GM19240 (cell line): ENCODE data around the gene MFSD2B.

- RRBS, result no CpG with 5 or more reads among the region's 14 CpGs
These were observed 34.7 kb downstream of the KLHL29 start for GRCh38 chr2:23419700-23420136.

GRCh38 chr2:23458171-23458794, 73.3 kb downstream of the KLHL29 start:
- RRBS, result no CpG with 5 or more reads among the region's 5 CpGs

DNA sequence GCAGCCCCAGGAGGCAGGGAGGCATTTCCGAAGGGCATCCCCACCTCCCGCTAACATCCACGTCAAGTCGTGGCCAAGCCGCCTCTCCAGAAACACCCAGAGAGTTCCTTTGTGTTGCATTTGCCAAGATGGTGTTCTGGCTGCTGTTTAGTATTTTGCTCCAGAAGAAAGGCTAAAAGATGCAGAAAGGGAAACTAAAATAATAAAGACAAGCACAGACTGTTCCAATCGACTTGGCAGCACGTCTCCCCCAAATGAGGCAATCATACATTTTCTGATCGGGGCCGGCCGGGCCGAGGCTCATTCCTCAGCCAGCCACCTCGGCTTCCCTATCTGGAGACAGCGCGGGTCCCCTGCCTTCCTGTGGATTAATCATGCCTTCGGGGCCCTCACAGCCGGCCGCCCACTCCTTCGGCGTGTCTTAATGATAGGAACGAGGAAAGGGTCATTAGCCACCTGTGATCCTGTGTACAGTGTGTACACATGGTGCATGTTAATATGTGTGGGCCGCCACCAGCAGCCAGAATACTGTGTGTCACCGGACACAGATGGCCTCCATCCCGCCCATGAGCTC, 169.2 kb downstream of the KLHL29 start:
- RRBS, result 92% methylated on average over 2 of the region's 23 CpGs

DNA sequence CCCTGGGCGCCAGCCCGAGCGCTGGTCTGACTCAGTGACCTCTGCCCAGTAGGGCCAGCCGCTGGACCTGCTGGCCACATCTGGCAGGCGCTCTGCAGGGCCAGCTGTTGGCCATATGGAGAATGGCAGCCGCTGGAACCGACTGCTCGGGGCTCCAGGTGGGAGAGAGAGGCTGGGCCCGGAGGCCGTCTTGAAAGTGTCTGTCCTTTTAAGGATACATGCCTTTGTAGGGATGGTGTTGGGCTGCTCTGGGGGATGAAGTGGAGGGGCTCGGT, 178.9 kb downstream of the KLHL29 start:
- RRBS, result no CpG with 5 or more reads among the region's 11 CpGs

GRCh38 chr2:23564206-23564424, 179.1 kb downstream of the KLHL29 start:
- RRBS, result no CpG with 5 or more reads among the region's 3 CpGs

- RRBS, result no CpG with 5 or more reads among the region's 9 CpGs
These were observed 215.4 kb downstream of the KLHL29 start for GRCh38 chr2:23600250-23600820.

DNA sequence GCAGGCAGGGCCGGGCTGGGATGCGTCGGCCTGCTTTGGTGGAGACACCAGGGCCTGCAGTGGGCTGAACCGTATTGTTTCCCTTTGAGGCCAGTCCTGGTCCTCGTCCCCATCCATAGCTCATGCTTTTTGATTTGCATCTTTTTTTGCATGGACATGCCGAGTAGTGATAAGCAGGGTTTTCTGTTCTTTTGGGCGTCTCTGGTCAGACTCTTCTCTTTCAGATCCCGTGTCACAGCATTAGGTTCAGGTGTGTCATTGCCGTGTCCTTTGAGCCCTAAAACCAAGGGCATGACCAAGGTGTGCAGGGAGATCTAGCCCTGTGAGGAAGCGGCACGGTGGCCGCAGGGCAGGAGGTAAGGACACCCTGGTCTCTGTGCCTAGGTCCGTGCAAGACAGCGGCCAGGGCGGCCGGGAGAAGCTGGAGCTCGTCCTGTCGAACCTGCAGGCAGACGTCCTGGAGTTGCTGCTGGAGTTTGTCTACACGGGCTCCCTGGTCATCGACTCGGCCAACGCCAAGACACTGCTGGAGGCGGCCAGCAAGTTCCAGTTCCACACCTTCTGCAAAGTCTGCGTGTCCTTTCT, 235.5 kb downstream of the ATAD2B start:
- RRBS, result no CpG with 5 or more reads among the region's 25 CpGs

DNA sequence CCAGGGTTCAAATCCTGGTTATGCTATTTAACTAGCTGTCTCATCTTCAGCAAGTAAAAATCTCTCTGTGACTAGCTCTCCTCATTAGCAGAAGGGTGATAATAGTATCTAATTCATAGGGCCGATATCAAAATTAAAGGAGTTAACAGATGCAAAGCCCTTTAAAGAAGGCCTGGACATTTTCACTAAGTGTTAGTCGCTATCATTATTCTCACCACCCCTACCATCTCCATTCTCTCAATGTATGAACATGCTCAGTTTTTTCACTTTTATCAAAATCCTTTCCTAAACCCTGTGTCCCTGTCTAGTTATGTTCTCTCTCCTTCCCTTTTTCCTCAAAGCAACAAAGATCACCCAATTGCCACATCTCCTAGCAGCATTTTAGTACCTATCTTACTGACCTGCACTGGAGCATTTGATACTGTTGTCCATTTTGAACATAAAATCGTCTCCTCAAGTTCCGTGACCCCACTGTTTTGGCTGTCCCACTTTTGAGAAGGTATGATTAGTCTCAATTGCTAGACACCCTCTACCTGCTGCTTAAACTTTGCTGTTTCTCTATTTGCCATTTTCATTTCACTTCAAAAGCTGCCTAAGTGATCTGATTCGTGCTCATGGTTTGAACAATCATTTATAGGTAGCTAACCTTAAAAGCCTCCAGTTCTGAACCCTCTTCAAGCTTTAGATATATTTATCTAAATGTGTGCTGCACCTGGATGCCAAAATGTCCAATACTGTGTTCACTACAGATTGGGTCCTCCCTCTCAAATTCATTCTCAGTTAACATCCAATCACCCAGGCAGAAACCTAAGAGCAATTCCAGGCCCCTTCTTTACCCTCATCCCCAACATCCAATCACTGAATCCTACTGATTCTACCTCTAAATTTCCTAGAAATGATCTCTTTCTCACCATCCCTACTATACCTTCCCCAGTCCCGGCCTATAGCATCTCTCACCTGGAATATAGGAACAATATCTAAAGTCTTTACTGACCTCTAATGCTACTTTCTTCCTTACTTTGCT, 193.7 kb downstream of the ATAD2B start:
- RRBS, result no CpG with 5 or more reads among the region's 6 CpGs

- RRBS, result no CpG with 5 or more reads among the region's 1 CpG
These were observed 181.2 kb downstream of the ATAD2B start for GRCh38 chr2:23745627-23746222.

DNA sequence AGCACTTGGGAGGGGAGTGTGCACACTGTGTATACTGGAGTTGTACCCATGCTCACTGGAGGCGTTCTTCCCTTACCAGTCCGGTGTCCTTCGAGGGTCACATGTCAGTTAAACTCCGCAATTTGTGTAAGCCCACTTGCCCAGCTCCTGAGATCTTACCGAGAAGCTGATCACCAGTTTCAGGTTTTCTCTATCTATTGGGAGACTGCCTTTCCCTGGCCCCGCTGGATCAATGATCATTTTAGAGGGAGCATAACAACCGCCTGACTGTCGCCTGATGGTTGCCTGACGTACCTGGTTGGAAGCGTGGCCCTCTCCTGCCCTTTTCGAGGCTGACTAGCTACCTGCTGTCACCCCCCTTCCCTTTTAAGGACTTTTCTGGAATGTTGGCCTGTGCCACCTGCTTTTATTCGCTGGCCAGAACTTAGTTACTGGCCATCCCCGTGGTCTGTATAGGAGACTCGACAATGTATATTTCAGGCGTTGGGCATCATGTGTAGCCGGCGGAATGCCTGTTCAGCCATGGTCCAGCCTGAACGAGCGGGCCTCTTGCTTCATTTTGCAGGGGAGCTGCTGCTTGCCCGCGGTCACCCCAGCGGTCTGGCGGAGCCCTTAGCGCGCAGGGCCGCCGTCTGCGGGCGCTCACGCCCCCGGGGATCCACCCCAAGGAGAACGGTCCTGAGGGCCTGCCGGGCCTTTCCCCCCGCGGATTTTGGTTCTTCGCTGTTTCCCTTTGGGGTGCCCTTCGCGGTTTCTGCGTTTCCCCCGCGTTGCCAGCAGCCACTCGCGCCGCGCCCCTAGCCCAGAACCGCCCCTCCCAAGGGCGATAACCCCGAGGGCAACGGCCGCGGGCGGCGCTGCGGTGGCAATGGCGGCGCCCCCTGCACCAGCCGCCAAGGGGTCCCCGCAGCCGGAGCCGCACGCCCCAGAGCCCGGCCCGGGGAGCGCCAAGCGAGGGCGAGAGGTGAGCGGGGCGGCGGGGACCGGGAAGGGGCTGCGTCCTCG, at the start of gene MFSD2B:
Gene MFSD2B, plus strand, starts transcription at position 857 of the 1,005 bp plus-strand sequence.
- RRBS, result 5% methylated on average over 12 of the region's 72 CpGs

DNA sequence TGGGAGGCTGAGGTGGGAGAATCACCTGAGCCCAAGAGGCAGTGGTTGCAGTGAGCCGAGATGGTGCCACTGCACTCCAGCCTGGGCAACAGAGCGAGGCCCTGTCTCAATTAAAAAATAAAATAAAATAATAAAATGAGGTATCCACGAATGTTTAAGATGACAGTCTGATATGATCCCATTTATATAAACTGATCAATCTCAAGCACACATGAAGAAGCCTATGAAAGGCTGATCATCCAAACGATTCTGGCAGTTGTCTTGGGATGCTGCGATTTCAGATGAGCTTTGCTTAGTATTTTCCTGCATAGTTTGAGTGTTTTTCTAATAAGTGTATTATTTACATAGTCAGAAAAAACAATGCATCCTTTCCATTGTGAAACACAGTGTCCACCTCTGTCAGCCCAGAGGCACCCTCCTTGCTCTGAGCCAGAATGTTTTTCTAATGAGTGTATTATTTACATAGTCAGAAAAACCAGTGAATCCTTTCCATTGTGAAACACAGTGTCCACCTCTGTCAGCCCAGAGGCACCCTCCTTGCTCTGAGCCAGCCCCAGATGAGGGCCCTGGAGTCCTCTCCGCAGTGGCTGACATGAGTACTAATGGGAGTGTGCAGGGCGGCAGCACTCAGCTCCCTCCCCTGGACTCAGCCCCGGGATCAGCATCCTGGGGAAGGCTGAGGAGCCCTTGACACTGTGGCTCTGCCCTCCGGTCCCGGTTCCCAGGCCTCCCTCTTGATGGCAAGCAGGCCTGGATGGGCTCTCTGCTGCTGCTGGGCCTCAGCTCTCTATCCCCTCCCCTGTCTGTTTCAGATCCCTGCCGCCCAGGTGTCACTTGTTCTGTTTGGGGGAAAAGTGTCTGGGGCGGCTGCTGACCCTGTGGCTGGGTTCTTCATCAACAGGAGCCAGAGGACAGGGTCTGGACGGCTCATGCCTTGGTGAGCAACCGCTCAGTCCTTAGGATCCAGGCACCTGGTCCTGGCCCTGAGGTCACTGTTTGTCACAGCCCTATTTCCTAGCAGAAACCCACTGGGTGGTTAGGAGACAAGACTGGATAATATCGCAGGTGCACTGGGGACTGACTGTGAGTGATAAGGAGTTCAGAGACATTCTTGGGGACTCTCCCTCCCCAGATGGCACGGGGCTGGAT, 5.8 kb downstream of the MFSD2B start:
- RRBS, result 96% methylated on average over 2 of the region's 16 CpGs

- RRBS, result no CpG with 5 or more reads among the region's 13 CpGs
These were observed 758 bp upstream of the FKBP1B start for GRCh38 chr2:24048765-24049200.

GRCh38 chr2:24075852-24076177, 311 bp downstream of the SF3B6 start:
- RRBS, result no CpG with 5 or more reads among the region's 11 CpGs

DNA sequence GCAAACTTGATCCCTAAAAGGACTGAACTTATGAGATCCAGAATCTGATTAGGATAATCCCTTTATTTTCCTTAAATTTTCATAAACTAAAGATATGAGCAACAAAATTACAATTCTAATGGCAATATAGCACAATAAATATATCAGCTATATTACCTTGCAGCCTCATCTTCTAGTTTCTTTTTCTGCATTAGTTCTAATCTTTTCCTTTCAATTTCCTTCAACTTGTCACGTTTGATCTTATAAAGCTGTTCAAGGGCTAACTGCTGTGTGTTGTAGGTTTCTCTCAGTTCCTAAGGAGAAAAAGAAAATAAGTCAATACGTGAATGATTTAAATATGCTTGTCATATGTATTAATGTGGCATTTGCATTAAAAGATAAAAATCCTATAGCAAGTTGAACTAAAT, 84.8 kb downstream of the ITSN2 start:
- RRBS, result no CpG with 5 or more reads among the region's 2 CpGs

DNA sequence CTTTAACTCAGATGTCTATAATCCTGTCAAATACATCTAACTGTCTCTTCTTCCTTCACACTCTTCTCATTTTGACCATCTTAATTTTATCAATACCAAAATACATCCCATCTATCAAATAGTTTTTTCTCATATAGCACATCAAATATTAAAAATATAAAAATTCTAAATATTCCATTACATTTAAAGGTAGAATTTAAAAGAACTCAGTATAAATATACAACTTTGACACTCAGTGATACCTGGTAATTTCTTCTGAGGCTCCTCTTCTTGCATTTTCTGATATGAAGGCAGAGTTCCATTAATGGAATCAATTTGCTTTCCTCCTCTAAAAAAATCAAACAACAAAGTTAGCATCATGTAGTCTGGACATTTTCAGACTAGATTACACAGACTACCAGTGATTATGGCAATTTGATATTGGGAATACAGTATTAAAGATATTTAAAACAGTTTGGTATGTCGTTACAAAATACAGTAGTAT, 59.4 kb downstream of the ITSN2 start:
- RRBS, result no CpG with 5 or more reads among the region's 1 CpG

GRCh38 chr2:24403629-24403854, 43.2 kb upstream of the ITSN2 start:
- RRBS, result no CpG with 5 or more reads among the region's 3 CpGs

DNA sequence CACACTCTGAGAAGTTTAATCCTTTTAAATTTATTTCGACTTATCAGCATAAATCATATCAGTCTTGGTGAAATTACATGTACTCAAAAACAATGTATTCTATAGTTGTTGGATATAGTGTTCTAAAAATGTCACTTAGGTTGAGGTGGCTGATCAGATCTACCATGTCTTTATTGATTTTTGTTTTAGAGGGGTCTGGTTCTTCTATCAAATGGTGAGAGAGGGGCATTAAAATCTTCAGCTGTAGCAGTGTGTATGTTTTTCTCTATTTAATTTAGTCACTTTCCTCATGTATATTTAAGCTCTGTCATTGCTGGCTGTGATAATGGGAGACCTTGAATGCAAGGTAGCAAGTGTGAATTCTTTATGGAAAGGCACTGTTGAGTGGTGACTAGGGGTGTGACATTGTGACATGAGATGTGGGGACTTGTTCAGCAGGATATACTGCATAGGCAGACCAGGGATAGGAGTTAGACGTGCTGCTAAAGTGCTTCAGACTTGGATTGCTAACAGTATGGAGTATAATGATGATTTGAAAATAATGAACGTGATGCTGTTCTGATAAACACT, 134.9 kb downstream of the NCOA1 start:
- RRBS, result no CpG with 5 or more reads among the region's 3 CpGs

DNA sequence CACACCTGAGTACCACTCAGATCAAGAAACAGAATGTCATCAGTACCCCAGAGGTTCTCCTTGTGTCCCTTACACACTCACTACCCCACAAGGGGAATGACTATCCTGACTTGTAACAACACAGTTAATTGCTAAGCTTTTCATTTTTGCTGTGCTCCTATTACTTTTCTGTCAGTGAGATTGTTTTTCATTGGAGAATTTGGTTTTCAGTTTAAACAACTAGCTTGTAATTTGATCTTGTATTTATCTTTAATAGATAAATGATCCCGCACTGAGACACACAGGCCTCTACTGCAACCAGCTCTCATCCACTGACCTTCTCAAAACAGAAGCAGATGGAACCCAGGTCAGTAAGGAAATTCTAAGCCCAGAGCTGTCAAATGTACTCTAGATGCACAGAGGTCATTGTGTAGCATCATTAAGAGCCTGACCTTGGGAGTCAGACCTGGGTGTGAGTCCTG, 30.7 kb downstream of the PTRHD1 start:
- RRBS, result no CpG with 5 or more reads among the region's 1 CpG

DNA sequence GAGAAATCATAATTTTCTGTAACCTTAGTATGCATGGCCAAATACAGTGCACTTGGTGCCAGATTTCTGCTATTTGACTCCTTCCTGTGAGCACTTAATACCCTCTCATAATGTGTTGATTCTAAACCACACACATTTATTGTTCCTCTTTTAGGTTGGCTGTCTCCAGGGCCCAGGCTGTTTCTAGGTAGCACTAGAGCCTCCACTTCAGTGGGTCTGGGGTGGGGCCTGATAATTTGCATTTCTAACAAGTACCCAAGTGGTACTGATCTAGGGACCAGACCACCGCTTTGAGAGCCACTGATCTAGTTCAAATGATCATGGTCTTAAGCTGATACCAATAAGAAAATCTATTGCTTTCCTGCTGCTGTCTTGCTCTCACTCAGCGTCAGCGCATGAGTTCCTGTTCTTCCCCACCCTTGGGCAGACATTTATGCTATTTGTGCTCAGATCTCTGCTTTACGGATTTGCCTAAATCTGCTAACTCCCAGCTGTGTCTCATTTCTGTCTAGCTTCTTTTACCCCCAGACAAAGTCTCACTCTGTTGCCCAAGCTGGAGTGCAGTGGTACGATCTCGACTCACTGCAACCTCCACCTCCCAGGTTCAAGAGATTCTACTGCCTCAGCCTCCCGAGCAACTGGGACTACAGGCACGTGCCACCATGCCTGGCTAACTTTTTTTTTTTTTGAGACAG, 7.3 kb downstream of the PTRHD1 start:
- RRBS, result no CpG with 5 or more reads among the region's 8 CpGs

DNA sequence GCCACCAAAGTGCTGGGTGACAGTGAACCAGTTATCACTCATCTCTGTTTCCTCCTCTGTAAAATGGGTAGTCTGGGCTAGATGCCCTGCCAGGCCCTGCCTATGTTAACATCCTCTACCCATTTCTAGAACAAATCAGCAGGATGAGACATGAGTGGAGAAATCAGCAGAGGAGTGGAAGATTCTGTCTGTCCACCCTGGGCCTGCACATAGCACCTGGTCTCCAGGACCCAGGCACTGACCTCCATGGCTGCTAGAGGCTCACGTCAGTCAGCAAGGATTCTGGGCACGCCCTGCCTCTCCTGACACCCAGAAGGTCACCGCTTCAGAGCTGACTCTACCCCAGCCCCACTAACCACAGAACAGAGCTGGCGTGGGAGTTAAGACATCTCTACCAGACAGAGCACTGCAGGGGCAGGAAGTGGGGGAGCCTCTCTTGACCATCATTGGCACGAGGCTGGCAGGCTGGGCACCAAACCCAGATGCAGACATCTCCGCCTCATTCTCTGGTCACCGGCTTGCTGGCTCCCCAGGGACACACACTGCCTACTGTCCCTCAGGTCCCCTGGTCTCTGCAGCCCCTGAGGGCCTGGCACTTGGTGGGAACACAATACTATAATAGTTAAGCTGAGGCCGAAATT, 3.0 kb downstream of the ADCY3 start:
- RRBS, result no CpG with 5 or more reads among the region's 8 CpGs